NALM6 (cell line): ENCODE measurements around the genes KXD1, CRTC1 and NR2C2AP.

- PRO-cap: no peak
Observed at GRCh38 chr19:18493295-18493888, 28.5 kb downstream of the ELL start.

GRCh38 chr19:18557347-18558133 is at the start of gene KXD1:
TSS of gene KXD1 (plus strand) at chr19:18557870.
- PRO-cap: bidirectional peak, plus-strand start at chr19:18557905, minus-strand start at chr19:18557648

- PRO-cap: no peak
Observed at GRCh38 chr19:18576538-18577471, 5.1 kb downstream of the UBA52 start.

DNA sequence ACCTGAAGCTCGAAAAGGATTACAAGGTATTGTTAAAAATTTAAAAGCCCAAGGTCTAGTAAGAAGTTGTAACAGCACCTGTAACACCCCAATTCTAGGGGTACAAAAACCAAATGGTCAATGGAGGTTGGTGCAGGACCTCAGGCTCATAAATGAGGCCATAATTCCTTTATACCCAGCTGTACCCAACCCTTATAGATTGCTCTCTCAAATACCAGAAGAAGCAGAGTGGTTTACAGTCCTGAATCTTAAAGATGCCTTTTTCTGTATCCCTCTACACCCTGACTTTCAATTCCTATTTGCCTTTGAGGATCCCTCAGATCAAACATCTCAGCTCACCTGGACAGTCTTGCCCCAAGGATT is 7.5 kb upstream of the REX1BD start:
- PRO-cap: no peak

DNA sequence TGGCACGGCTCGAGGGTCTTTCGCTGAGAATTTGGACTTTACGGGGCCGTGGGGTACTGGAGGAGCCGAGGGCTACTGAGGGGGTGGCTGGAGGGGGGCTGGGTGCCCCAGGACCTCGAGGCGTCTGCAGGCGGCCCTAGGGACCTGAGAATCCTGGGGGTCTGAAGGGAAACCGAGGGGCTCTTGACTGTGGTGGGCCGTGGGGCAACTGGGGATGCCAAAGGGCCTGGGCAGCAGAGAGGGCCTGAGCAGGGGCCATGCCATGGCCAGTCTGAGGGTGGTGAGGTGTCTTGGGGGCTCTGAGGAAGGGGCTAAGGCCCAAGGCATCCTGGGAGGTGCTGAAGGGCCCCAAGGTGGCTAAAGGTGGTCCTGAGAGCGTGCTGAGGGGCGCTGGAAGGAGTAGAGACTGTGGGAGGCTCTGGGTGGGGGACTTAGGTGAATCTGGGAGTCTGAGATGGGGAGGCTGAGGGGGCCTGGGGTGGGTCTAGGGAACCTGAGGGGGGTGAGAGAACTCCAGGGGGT is 465 bp downstream of the KLHL26 start:
- PRO-cap: no peak

DNA sequence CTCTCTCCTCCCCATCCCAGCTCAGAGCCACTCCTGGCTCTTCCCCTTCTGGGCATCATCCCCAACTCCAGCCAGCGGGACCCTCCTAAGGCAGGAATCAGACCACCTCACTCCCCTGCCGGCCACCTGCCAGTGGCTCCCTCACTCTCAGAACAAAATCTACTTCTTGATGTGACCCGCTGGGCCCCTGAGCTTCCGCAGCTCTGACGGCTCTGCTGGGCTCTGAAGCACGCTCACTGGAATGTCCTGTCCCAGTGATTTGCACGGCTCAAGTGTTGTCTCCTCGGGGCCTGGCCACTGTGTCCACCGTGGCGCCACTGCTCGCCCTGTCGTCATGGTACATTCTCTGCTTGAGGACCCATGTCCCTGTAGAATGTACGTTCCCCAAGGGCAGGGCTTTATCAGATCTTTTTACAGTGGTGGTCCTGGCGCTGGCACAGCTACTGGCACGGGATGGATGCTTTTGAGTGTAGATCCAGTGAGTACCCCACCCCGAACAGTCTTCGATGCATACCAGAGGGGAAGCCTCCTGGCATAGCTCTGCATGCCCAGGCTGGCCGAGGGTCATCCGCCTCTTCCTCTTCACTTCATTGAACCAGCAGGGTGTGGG is 12.1 kb downstream of the KLHL26 start:
- PRO-cap: no peak

- PRO-cap: bidirectional peak, plus-strand start at chr19:18683680, minus-strand start at chr19:18683476
Observed at GRCh38 chr19:18683158-18684196, at the start of gene CRTC1. TSS of gene CRTC1 (plus strand) at chr19:18683680.

DNA sequence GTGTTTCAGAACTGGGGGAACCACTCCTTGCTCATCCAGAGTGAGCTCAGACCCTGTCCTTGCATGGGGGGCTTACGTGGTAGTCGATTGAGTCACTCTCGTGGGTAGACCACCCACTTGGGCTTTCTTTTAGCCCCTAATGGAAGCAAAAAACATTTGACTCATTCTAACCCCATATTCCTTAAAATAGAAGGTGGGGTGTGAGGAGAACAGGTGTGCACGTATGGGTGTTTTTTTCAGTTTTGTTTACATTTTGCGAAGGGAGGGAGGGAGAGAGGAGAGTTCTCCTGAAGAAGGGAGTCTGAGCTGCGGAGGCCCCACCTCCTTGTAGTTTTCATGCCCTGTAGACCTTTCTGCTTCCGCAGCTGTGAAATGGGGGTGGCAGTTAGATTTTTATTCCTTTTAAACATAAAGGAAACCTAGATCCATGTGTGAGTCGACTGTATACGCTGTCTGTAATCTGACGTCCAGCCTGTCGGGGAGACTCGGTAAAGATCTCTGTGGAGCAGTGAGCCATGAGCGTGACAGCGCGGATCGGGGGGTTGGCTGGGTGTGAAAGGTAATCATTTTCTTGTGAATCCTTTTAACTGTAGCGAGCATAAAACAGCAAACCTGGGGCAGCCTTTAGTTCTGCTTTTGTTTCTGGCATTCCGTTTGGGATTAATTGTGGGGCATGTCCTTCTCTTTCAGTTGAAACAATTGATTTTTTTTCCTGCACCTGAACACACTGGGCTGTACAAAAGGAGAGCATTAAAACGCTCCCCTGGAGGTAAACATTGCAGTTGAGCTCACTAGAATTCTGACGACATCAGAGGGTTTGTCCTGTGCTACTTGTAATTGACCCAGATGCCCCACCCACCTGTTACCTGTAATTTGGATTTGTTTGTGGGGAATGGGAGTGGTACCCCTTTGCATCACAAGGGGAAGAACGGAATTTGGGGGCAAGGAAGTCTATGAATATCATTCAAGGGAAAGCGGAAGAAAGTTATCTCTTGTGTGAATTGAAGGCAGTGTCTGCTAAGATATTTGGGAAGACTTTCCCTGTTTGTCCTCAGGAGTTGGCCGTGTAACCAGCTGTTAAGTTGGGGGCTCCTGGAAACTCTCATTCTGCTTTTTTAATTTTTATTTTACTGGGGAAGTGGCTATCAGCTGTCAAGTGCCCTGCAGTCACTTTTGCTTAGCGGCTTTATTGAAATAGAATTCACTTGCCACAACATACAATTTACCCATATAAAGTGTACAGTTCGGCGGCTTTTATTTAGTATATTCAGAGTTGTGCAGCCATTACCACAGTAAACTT is 2.4 kb downstream of the UPF1 start:
- PRO-cap: no peak

DNA sequence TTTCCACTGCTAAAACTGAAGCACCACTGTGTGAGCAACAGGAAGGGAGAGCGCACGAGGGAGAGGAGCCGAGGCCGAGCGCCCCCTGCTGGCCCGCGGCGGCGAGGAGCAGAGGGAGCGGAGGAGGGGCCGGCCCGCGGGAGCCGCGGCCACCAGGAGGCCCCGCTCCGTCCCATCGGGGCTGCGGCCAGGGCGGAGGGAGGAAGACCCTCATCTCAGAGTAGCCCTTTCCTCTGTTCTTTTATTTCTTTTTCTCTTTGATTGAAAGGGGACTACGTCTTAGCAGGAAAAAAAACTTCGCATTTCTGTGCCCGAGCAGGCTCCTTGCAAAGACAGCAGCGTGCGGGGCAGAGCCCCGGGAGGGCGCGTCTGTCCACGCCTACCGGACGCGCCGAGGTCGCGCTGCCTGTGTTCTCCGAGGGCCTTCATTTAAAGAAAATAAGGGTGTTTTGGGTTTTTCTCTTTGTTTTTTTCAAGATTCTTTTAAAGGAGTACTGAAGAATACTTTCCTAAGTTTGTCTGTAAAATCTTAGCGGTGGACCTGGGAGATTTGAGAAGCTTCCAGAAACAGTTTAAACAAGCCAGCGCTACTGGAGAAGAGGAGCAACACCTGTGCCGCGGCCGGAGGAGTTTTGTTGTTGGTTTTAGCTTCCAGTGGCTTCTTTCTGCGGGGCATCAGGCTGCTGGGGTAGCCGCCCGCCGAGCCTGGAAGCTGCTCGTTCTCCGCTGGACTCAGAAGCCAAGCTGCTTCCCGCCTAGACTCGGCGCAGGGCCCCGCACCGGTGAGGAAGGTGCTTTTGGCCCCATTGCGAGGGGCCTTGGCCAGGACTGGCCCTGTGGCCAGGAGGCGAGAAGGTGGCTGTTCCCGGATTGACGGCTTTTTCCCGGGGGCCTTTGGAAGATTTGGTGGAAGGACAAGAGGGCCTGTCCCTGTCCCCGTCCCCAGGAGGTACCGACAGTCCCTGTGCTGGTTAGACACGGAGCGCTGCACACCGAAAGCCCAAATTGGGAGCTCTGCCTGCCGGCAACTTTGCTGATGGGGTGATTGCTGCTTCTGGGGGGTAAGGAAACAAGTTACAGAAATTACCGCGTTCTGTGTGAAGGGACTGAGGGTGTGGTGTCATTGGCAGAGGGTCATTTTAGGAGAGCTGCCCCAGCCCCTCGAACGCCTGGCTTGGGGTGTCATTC is 29.0 kb downstream of the CERS1 start:
- PRO-cap: no peak

GRCh38 chr19:18868013-18868950 is 27.7 kb downstream of the CERS1 start:
- PRO-cap: no peak

GRCh38 chr19:19063009-19063314 is 832 bp upstream of the SLC25A42 start:
- PRO-cap: no peak

DNA sequence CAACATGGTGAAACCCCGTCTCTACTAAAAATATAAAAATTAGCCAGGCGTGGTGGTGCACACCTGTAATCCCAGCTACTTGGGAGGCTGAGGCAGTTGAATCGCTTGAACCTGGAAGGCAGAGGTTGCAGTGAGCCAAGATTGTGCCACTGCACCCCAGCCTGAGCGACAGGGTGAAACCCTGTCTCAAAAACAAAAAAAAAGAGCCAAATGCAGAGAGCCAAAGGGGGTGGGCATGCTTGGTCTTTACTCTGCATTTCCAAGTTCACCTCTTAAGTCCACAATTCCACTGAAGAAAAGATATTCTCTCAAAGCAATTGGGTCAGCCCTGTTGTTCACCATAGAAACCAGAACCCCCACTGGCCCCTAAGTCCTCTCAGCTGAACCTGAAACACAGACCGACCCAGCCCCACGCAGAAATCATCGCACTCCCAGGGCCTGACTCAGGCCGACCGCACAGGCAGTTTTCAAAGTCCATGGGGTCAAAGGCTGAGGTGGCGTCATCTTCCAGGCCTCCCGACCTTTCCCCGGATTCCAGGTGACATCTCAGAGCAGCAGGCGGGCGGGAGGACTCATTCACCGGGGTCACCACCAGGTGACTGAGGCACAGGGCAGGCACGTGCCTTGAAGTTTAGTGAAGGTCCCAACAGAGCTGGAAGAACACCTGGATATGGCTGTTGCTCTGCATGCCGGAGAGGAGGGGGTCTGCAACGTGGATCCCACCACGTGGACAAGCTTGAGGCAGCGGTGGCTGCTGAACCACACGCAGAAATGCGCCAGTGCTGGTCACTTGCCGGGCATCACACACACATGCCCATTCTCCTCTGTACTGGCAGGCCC is 33.2 kb downstream of the SLC25A42 start:
- PRO-cap: no peak

GRCh38 chr19:19106150-19106685 is 32.1 kb downstream of the TMEM161A start:
- PRO-cap: no peak

DNA sequence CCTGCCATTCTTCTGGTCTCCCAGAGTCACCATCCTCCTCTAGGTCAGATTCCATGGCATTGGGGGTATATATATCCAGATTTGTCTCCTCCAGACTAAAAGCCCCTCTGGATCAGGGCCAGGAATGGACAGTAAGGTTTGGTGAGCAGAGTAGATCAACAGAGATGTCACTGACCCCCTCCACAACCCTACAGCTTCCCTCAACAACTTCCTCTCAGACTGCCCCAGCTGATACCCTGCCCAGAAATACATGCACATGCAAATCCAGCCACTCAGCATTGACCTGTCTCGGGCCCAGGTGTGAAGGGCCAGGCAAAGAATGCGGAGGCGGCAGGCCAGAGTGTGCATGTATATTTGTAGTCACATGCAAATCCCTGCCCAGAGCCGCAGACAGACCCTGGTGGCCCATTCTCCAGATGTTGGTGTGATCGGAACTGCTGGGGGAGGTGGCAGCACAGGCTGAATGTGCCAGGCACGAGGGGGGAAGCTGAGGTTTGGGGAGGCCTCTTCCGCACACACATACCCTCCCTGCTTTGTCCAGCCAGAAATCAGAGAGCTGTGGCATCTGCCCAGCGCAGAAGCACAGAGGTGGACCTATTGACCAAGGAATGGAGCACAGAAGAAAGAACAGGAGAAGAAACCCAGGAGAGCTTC is 14.6 kb downstream of the MEF2B start:
- PRO-cap: no peak

DNA sequence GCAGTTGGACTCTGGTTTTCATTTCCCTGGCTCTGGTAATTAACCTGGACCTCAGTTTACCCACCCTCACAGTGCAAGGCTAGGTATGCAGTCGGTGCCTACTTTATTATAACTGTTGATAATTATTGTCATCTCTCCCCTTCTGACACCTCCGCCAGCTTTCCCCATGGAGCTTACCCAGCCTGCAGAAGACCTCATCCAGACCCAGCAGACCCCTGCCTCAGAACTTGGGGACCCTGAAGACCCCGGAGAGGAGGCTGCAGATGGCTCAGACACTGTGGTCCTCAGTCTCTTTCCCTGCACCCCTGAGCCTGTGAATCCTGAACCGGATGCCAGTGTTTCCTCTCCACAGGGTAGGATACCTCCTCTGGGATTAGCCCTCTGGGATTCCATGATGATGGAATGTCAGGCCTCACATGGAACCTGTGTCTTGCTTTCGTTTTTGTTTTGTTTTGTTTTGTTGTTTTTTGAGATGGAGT is 1.8 kb downstream of the RFXANK start:
- PRO-cap: no peak

- PRO-cap: unidirectional peak, minus-strand start at chr19:19203136; bidirectional peak, plus-strand start at chr19:19203539, minus-strand start at chr19:19203409
Observed at GRCh38 chr19:19202796-19203852, at the start of gene NR2C2AP. TSS of gene NR2C2AP (minus strand) at chr19:19203414.

DNA sequence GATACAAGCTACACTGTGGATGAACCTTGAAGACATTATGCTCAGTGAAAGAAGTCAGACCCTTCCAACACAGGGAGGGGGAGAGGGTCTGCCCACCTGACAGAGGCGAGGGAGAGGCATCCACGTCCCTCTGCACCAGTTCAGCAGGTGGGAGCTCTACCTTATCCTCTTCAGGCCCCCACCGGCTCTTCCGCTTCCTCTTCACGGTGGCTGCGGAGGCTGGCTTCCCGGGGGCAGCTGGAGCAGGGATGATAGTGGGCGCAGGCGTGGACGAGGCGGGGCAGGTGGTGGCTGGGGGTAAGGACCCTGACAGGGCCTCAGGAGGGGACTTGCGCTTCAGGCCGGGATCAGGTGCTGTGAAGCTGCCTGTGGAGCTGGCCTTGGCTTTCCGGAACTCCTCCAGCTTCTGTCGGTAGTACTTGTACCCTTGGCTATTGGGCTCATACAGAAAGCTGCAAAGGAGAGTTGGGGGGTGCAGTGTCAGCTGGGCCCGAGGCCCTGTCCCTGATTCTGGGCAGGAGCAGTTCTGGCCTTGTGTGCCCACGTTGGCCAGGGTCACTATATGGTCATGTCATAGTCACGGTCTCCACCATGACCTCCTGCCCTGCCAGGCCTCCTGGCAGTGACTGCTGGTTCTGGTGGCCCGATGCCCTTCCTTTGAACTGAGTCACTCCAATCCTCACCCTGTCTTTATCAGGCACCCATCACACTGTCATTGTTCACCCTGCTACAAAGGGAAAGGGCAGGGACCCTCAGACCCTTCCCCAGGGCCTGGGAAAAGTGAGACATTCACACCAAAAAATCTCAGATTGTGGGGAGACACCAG is 23.2 kb downstream of the SUGP1 start:
- PRO-cap: no peak

DNA sequence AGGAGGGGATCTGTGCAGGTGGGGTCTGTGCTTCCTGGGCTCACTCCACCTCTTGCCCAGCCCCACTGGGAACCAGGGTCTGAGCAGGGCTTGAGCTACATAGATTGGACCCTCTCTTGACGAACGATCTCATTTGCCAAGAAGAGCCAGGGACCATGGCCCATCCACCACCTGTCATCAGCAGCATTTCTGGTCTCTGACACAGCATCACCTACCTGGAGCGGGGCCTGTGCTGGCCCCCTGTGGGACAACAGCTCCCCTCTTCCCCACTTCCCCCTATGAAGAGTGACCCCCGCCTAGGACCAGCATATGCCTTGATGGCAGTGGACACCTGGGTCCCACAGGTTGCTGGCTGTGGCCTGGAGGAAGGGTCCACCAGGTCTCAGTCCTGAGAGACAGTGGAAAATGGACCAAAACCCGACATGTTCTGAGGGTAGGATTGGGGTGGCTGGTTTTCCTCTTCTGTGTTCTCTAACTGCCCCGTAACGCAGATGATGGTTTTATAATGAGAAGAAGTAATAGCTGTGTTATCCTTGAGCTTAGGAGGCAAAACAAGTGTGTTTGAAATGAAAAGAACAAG is 26.1 kb downstream of the MAU2 start:
- PRO-cap: no peak

DNA sequence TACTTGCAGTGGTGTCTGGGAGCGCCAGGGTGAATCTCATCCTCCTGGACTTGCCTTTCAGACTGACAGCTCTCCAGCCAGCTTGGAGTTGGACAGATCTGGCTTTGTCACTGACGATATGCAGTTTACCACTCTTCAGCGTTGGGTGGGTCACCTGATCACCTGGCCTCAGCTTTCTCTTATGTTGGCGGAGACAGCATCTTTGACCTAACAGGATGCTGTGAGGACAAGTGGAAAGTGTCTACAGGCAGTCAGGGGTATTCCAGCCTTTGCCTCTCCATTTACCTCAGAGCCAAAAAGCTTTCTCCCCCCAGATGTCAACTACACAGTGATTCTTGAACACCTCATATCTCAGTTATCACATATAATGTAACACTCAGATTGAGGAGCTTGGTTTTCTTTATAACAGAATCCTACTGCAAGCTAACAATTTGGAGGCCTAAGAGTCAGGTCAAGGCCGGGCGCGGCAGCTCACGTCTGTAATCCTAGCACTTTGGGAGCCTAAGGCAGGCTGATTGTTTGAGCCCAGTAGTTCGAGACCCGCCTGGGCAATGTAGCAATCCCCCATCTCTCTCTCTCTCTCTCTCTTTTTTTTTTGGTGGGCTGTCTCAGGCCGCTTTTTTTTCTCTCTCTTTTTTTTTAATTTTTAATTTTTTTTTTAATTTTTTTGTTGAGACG is 6.2 kb downstream of the GATAD2A start:
- PRO-cap: no peak

DNA sequence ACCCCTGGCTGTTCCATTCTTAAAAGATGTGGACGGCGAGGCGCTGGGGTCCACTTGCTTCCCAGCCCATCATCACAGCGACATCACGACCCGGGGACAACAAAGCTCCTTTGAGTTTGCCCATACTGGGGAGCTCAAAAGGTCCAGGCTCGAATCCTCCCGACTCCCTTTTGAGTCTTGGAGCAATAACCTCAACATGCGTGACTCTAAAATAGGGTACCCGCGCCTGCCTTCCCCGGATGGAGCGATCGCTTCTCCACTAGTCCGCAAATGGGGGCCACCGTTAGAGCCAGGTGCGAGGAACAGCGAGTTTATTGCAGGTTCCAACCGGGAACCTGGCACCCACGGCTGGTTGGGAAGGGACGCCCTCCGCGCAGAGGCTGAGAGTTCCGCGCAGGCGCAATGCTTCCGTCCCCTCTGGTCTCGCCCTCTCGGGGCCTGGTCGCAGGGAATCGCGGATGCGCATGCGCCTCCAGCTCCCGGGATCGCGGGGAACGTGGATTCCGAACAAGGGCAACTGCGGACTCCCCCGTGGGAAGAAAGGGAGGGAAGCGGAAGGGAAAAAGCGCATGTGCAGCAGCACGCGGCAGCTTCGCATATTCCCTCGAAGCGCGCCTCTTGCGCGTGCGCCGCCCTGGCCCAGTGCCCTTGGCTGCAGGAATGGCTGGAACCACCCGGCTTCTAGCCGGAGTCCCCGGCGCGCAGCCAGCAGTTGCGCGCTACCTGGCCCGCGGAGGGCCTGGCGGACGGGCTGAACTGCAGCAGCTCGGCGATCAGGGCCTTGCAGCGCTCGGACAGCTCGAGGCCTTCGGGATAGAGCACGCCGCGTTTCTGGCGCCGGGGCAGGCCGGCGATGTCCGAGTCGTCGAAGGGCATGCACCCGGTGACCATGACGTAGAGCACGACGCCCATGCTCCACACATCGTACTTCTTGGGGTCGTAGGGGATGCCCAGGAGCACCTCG is 1.1 kb downstream of the TSSK6 start:
- PRO-cap: no peak